Measurements from ENCODE around the genes C9orf152, HSDL2 and SLC46A2.

DNA sequence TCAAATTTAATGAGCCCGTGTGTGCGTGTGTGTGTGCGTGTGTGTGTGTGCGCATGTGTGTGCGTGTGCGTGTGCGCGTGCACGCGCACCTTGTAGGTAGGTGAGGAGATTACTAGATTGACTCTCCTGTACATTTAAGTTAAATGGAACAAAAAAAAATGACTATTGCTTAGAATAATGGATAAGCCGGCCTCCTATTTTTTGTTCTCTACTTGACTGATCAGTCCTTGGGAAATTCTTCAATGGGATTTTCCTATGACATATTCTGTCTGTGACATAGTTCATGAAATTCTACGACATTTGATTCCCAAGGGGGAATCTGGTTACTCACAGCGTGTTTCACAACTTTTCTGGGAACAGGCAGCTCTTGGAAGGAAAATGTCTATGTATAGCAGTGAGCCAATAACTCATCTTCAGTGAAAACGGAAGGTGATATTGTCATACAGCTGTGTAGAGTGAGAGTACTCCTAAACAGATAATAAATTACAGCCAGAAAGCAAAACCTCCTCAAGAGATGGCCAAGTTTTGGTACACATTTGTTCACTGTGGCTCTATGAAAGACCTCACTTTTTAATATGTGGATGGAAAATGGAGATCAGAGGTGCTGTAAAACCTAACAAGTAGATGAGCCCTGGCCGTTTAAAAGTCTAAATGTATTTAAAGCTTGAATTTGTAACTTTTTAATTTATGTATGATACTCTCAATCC is 91.5 kb downstream of the C9orf152 start:
- PRO-cap: no peak
- RAMPAGE, long total RNA: no peak

- PRO-cap: no peak
- RAMPAGE, long total RNA: no peak
Observed at GRCh38 chr9:110207966-110208549, at the start of gene C9orf152. Gene C9orf152 (minus strand): TSS chr9:110208159.

- PRO-cap: no peak
- RAMPAGE, long total RNA: no peak
Observed at GRCh38 chr9:110214867-110215311, 6.9 kb upstream of the C9orf152 start.

GRCh38 chr9:110303035-110303631 is 34.5 kb downstream of the TXNDC8 start:
- PRO-cap: no peak
- RAMPAGE, long total RNA: no peak

DNA sequence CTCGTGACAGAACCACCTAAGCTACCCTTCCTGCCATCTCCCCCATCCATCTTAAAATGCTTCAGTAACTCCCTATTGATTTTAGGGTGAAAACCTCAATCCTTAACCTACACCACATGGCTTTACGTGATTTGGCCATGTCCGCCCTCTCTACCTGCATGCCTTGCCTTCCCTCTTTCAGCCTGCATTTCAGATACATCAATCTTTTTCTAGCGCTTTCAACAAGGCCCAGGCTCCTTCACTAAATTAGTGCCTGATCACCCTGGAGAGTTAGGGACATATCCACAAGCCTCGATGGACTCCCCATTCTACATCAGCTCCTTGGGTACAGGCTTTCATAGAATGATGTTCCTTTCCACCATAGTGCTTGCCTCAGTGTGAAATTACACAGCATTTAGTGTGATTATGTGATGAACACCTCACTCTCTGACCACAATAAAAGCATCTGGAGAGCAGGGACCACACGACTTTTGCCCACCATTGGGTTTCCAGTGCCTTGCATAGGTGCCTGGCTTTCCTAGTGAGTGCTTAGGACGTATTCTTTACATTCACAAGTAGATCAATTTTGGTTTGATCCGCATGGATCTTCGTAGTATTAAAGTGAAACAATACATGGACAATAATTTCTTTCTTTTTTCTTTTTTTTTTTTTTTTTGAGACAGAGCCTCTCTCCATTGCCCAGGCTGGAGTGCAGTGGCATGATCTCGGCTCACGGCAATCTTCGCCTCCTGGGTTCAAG is 104.3 kb upstream of the TXNDC8 start:
- PRO-cap: no peak
- RAMPAGE, long total RNA: no peak

- PRO-cap: no peak
- RAMPAGE, long total RNA: no peak
Observed at GRCh38 chr9:111035673-111036852, 2.2 kb downstream of the LPAR1 start.

DNA sequence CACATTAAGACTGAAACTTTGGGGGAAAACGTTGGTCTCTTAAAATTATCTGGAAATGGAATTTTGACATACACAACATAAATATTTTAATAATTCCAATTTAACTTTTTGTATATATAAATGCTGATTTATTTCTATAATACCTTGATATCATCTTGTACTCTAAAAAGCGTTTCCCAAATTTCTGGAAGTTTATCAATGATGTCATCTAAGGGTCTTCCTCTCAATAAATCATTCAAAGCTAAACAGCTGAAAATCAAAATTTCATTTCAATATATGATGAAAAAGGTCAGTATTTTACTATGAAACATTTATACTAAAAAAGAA is 55.1 kb upstream of the OR2K2 start:
- PRO-cap: no peak
- RAMPAGE, long total RNA: no peak

DNA sequence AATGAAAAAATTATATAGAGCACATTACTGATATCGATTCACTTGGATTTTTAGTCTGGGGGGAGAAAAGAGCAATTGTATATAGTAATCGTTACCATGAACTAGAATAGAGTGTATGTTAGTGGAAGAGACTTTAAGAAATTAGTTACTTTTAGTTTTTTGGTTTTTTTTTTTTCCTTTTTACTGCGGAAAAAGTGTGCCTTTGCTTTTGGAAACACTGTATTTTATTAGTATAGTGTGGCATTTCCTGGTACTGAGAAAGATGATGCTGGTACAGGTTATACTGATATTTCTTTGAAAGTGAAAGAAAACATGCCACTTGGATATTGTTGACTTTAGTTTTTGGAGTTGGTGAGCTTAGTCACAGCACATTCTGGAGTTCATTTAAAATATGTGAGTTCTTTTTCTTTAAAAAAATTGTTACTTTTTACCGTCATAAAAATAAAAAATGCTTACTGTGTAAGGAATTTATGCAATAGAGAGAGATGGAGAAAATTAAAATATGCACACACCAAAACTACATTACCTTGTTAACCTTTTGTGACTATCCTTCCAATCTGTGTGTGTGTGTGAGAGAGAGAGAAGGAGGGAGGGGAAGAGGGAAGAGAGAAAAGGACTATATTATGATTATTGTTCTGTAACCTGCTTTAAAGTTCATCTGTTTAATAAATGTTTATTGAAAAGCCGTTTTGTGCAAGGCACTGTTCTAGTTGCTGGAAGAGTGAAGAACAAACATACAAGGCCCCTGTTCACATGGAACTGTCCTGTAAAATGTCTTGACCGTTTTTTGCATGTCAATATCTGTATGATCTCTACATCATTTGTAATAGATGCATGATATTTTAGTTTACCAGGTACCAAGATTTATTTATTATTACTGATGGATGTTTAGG is 1.9 kb downstream of the UGCG start:
- PRO-cap: no peak
- RAMPAGE, long total RNA: no peak

DNA sequence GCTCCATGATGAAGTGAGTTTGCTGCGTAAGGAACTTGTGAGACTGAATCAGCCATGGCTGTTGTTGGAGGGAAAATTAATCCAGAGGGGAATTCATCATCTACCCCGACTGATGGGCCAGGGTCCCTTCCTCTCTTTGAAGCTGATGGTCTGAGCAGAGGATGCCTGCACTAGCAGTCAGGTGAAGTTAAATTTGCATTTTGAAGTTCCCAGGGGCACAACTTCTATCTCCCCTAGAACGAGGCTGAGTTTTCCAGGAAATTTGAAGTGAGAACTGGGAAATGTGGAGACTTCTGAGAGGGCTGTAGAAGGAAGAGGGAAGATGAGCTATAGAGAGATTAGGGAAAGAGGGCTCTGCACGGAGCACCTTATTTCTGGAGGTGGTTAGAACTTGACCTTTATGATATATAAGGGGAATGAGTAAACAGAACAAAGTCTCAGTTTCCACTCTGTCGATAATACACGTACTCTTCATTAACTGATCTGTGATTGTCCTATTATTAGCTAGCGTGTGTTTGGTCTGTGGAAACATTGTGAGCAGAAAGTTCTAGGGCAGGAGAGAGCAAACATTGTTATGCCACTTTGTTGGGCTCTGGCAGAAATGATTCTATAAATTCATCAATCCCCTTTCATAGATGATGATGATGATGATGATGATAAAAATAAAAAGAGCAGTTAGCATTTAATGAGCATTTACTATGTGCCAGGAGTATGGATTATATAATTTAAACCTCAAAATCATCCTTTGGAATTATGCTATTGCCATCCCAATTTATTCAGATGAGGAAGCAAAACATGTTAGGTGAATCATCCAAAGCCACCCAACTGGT is 118.5 kb downstream of the UGCG start:
- PRO-cap: no peak
- RAMPAGE, long total RNA: no peak

DNA sequence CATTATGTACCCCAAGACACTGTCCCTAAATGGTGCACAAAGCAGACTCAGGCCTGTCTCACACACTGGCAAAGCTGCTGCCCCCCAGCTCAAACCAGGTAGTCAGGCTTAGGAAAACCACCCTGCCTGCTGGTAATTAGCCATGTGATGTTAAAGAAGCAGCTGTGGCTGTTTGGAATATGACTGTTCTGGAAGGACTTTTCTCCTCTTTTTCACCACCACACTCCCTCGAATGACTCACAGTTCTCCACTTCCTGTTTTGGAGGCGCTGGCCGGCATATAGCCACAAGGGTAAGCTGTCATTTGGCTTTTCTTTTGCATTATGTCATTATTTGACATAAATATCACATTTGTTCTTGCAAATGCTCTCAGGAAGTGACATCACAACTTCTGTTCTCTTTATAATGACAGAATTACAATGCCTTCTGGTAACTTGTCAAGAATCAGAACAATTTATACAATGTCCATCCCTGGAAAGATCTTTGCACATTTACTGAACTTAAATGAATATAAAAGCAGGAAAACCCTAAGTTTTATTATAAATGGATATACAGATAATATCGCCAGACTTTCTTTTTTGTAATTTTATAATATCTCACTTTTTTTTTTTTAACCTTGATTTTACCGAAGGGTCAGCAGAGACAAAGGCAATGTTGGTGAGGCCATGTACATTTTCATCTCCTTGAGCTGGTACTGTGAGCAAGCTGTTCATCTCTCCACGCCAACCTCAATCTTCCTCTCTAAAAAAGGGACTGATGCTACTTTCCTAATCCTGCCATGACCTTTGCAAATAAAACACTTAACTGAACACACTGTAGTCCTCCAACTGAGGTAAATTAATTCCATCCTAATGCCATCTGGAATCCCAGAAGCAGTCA is 113.6 kb downstream of the SUSD1 start:
- PRO-cap: no peak
- RAMPAGE, long total RNA: no peak

DNA sequence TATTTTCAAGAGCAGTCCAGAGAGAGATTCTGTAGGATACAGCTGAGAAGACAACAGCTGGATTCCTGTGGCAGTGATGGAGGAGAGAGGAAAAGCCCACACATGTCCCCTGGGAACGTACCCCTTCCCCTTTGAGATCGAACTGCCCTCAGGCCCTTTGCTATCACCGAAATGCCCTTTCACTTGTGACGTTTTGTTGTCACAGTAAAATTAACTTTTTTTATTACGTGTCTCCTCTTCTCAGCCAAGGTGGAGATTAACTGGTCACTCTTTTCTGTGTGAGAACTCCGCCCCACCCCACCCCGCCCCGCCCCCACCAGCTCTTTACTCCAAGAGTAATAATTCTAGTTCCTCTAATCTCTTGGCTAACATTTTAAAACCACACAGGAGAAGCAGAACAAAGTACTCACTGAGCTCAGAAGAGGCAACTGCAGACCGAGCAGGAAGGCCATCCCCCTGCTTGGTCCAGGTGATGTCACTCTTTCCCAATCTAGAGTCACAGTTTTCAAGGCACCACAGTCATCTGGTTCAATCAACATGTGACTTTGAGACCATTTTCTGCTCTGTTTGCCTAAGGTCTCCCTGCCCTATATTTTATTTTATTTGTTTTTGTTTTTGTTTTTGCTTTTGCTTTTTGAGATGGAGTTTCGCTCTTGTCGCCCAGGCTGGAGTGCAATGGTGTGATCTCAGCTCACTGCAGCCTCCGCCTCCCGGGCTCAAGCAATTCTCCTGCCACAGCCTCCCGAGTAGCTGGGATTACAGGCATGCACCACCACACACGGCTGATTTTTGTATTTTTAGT is 105.5 kb downstream of the SUSD1 start:
- PRO-cap: no peak
- RAMPAGE, long total RNA: no peak

- PRO-cap: no peak
- RAMPAGE, long total RNA: no peak
Observed at GRCh38 chr9:112149019-112149807, 25.9 kb downstream of the SUSD1 start.

- PRO-cap: no peak
- RAMPAGE, long total RNA: no peak
Observed at GRCh38 chr9:112168002-112168658, 7.0 kb downstream of the SUSD1 start.

GRCh38 chr9:112241842-112242537 is 66.9 kb upstream of the SUSD1 start:
- PRO-cap: no peak
- RAMPAGE, long total RNA: no peak

DNA sequence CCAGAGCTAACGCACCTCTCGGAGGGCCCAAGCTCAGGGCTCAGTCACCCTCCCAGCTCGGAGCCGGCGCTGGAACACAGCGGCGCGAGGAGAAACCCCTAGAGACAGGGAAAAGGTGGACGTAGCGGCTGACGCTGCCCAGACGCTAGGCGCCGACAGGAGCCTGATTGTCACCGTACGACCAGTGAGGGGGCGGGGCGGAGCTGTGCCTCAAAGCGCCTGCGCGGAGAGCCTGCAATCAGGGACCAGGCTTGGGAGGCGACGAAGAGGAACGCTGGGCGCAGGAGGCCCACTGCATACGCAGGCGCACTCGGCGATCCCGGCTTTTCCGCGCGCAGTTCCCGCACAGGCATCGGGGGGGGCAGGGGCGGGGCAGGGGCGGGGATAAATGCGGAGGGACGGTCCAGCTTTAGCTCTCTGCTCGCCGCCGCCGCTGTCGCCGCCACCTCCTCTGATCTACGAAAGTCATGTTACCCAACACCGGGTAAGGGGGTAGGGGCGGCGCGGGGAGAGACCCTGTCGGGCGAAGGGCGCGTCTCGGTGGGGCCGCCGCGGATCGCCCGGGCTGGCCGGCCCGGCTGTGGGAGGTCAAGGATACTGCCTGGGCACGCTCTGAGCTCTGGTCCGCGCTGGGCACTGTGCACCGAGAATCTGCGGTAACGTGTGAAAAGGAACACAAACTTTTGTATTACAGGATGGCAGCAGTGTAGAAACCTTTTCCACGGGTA is at the start of gene HSDL2:
Gene HSDL2 (plus strand): TSS at position 412 of the 728 bp plus-strand sequence.
- PRO-cap: no peak
- RAMPAGE, long total RNA: start-site peak on the plus strand centred at position 409 of the sequence, 68 bp wide, 256 and 613 reads in 2 replicates

- PRO-cap: no peak
- RAMPAGE, long total RNA: no peak
Observed at GRCh38 chr9:112495686-112496142, 9.1 kb downstream of the KIAA1958 start.

GRCh38 chr9:112645397-112646364 is 72.2 kb downstream of the INIP start:
- PRO-cap: no peak
- RAMPAGE, long total RNA: no peak

DNA sequence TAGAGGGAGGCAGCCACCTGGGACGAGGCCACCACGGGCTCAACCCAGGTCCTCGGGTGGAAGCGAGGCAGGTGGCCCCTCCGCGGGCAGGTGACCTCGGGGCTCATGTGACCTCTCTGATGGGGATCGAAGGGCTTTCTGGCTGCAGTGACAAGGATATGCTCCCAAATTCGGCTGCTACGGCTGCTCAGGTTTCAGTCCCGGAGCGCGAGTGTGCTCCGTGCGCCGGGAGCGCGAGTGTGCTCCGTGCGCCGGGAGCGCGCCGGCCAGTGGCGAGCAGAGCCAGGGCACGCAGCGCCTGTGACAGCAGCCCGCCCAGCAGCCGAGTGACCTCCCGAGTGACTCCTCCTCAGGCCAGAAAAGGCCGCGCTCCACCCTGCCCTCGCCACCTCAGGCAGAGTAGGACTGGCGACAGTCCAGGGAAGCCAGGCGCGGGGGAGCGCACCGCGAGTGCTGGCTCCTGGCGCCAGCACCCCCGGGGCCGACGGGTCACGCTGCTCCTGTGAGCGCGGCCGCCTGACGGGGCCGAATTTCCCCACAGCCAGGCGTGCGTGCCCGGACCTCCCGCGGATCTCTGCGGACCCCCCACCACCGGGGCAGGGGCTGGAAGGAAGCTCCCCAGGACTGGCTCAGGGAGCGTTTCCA is at the start of gene SLC46A2:
Gene SLC46A2 (minus strand): TSS at position 302 of the 645 bp plus-strand sequence.
- PRO-cap: no peak
- RAMPAGE, long total RNA: no peak

GRCh38 chr9:113154939-113155283 is 4.1 kb downstream of the SLC31A2 start:
- PRO-cap: no peak
- RAMPAGE, long total RNA: no peak

- PRO-cap: no peak
- RAMPAGE, long total RNA: no peak
Observed at GRCh38 chr9:113380825-113381385, 4.1 kb upstream of the HDHD3 start.